Melanocyte of skin (primary cell): ENCODE results near the gene CCDC124.

DNA sequence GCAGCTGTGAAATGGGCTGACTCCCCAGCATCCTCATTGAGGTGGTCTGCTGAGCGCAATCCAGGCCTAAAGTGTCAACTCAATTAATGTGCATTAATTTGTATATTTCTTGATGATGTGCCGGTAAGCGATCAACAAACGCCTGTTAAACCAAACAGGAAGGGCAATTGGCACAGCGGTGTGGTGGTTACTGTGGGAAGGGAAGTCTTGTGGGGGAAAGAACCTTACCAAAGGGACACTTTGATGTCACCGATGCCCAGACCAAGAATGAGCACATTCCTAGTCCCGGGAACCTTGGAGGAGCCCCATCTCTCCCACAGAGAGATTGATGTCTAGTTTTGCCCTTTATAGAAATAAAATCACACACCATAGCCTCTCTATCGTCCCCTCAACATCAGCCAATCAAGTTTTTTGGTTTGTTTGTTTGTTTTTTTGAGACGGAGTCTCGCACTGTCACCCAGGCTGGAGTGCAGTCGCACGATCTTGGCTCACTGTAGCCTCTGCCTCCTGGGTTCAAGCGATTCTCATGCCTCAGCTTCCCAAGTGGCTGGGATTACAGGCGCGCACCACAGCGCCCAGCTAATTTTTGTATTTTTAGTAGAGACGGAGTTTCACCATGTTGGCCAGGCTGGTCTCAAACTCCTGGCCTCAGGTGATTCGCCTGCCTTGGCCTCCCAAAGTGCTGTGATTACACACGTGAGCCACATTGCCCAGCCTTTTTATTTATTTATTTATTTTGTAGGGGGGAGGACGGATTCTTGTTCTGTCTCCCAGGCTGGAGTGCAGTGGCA, 1.4 kb downstream of the JAK3 start:
- CAGE, long polyA plus RNA, 2 experiments: no peak in any of the 2 experiments

DNA sequence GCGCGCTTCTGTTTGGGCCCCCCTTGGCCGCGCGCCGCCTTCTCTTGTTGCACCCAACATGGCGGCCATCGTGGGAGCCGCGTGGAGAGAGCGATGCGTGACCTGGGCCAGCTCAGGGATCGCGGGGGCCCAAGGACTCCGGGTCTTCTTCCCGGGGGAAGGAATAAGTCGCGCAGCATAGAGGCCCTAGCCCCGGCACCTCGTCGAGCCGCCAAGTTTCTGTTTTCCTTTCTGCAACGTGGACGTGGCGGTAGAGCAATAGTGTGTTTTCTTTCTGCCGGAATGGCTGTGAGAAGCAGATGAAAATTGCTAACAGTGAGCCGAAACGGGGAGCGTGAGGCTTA, 327 bp downstream of the RPL18A start:
- CAGE, long polyA plus RNA, 2 experiments: no peak in any of the 2 experiments

- CAGE, long polyA plus RNA, 2 experiments: no peak in any of the 2 experiments
These were observed at the start of gene CCDC124 for GRCh38 chr19:17932793-17933477. Gene CCDC124 (plus strand): TSS chr19:17933015.

- CAGE, long polyA plus RNA, 2 experiments: no peak in any of the 2 experiments
These were observed 16.1 kb downstream of the CCDC124 start for GRCh38 chr19:17948949-17949365.

- CAGE, long polyA plus RNA, 2 experiments: no peak in any of the 2 experiments
These were observed 21.9 kb downstream of the MAST3 start for GRCh38 chr19:18119075-18120220.

DNA sequence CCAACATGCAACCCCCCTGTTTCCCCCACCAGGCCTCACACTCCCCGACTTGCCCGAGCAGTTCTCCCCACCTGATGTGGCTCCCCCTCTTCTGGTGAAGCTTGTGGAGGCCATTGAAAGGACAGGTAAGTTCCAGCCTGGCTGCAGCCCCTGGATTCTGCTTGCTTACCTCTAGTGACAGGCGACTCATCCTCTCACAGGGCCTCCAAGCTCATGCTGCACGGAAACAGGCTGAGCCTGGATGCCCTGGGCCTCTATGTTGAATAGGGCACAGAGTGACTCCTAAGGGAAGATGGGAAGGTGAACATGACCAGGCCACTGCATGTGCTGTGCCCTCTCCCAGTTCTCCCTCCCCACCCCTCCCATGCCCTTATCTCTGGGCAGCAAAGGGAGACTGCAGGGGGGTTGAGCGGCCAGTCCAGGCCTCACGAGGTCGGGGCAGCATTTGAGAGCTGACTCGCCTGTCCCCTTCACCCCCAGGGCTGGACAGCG, 7.5 kb downstream of the PIK3R2 start:
- CAGE, long polyA plus RNA, 2 experiments: no peak in any of the 2 experiments

GRCh38 chr19:18186565-18187222, 6.3 kb upstream of the MPV17L2 start:
- CAGE, long polyA plus RNA, 2 experiments: no peak in any of the 2 experiments

GRCh38 chr19:18204544-18204971, 716 bp upstream of the RAB3A start:
- CAGE, long polyA plus RNA, 2 experiments: no peak in any of the 2 experiments

GRCh38 chr19:18317905-18318861, 4.7 kb downstream of the LSM4 start:
- CAGE, long polyA plus RNA, 2 experiments: no peak in any of the 2 experiments

GRCh38 chr19:18380013-18380778, 5.8 kb upstream of the GDF15 start:
- CAGE, long polyA plus RNA, 2 experiments: no peak in any of the 2 experiments

DNA sequence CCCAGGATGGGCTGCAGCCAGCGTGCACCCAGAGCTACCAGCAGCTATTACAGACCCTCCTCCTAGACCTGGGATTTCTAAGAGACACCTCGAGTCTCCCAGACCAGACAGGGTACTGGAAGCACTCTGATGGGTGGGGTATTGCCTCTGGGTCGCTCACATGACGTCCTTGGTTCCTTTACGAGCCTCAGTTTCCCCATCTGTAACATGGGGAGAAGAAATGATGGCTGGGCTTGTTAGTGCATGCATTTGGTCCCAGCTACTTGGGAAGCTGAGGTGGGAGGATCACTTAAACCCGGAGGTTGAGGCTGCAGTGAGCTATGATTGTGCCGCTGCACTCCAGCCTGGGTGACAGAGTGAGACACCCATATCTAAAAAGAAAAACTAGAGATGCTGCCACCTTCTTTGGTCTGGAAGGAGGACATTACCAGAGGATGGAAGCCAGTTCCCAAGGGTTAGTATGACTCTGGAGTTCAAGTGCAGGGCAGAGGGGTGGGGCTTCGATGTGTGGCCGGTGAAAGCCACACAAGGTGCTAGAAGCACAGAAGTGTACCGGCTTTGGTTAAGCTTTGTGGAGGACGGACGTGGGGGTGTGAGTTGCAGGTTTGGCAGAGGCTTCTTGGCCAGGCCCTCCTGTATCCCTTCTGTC, 5.0 kb upstream of the SSBP4 start:
- CAGE, long polyA plus RNA, 2 experiments: no peak in any of the 2 experiments

DNA sequence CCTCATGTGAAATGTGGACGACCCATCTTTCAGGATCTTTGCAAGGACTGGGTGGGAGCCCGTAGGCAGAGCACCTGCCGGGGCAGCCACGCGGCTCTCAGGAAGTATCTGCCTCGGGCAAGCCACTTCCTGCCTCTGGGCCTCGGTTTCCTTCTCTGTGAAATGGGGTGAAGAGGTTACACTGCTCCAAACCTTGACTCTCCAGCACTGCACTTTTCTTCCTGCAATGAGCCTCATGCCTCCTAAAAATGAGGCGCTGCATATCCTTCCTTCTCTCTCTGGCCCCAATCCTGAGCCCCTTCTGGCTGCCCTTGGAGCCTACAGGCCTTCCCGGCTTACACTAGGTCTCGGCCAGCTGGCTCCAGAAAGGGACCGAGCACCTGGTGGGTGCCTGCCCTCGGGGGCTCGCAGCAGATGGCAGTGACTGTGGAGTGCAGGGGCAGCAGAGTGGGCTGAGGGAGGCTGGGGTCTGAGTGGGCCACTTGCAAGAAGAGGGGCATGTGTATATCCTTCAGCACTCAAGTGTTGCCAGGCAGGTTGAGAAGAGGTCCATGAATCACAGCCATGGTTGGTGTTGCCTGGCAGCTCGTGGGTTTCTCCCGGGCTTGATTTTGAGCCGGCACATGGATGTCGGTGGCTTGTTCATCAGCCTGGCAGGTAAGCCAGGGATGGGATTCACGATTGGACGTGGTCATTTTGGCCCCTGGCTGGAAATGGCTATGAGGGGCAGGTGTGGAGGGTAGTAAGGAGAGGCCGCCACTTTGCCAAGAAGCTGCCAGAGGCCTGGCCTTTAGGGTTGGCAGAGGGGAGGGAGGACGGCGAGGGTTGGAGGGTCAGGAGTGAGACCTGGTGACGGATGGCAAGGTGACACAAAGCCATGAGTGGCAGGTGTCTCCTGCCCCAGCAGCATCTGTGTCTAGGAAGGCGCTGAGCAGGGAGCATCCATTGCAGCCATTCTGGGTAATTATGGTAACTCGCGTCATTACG, 3.7 kb downstream of the SSBP4 start:
- CAGE, long polyA plus RNA, 2 experiments: no peak in any of the 2 experiments

- CAGE, long polyA plus RNA, 2 experiments: no peak in any of the 2 experiments
These were observed 2.4 kb upstream of the ISYNA1 start for GRCh38 chr19:18440291-18440859.

DNA sequence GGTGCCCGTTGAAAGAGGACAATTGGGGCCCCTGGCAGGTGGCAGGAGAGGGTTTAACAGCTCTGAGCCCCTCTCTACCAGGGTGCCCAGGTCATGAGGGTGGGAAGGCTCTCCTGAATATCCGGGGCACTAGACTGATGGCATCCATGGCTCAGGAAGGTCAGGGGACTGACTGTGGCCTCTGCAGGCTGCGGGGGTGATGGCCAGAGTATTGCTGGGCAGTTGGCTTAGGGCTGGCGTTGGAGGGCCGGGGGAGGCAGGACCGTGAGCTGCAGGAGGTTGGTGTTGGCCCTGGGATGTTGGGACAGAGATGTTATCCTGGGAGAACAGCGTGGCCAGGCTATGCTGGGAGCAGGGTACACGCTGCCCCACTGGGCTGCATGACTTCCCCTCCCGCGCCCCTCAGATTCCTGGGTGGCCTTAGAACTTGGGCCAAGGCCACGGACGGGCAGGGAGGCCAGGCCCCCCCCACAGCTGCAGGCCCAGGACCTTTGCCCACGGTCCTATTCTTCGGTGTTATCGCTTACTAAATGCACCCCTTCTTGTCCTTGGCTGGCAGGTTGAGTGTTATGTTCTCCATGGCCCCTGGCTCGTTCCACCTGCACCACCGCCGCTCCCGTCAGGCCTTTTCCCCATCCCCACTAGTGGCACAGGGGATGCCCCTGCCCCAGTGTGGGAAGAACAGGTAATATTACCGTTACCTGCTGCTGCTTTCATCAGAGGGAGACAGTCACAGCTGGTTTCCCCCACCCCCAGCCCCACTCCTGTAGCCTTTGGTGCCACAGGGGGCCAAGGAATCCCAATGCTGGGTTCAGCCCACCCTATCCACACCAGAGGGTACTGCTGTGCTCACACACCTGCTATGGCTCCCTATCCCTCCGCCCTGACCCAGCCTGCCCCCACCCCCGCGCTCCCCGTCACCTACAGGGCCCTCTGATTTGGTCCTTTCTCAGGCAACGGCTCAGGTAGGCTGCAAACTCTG, 3.2 kb upstream of the ISYNA1 start:
- CAGE, long polyA plus RNA, 2 experiments: no peak in any of the 2 experiments

- CAGE, long polyA plus RNA, 2 experiments: no peak in any of the 2 experiments
These were observed 31.3 kb upstream of the ISYNA1 start for GRCh38 chr19:18469188-18469628.

DNA sequence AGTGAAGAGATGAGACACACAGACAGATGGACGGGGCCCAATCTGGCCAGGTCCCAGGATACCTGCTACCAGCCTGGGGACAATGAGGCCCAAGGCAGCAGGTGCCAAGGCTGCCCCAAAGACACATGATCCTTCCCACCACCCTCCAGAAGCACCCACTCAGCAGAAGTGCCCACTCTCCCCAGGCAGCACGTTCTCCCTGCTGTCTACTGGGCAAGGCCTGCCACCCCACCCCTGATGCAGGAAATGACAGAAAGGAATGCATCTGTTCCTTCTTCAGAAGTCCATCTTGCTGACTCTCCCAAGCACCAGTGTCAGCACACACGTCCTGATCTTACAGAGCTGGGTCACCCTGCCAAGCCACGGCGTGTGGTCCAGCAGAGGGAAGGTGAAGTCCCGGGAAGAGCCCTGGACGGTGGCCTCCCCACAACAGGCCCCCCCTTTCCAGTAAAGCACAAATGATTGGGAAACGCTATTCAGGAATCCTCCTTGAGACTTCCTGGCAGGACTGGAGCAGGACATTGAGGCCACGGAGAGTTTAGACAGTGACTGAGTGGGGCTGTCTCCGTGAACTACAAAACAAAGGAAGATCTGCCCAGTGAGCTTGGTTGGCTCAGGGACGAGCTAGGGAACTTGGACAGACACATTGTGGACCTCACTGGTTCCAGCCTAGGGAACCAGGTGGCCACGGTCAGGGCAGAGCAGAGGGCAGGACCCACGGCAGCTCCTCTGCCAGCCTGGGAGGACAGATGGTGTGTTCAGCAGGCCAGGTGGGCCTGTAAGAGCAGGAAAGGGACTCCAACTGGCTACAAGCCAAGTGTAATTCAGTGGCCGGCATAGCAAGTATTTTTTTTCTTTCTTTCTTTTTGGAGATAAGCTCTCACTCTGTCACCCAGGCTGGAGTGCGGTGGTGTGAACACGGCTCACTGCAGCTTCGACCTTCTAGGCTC, 41.8 kb downstream of the ELL start:
- CAGE, long polyA plus RNA, 2 experiments: no peak in any of the 2 experiments

- CAGE, long polyA plus RNA, 2 experiments: no peak in any of the 2 experiments
These were observed 35.0 kb downstream of the ELL start for GRCh38 chr19:18486846-18487235.

DNA sequence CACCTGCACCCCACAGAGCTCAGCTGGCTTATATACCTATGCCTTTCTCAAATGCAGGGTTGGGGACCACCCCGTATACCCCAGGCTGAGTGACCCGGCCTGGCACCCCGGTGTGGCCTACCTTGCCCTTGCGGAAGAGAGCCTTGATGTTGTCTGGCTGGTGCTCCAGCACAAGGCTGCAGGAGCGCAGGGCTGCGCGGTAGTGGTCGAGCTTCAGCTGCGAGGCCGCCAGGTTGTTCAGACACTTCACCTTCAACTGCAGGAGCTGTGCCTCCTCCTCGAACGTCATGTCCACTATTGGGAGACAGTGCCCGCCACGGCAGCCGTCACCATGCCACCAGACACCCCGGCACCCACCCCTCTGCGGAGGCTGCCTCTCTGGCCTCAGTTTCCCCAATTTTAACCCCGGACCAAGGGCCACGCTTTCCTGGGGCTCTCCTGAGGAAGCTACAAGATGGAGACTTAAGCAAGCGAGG, 5.9 kb downstream of the FKBP8 start:
- CAGE, long polyA plus RNA, 2 experiments: no peak in any of the 2 experiments

GRCh38 chr19:18537956-18538671, 5.3 kb downstream of the FKBP8 start:
- CAGE, long polyA plus RNA, 2 experiments: no peak in any of the 2 experiments

DNA sequence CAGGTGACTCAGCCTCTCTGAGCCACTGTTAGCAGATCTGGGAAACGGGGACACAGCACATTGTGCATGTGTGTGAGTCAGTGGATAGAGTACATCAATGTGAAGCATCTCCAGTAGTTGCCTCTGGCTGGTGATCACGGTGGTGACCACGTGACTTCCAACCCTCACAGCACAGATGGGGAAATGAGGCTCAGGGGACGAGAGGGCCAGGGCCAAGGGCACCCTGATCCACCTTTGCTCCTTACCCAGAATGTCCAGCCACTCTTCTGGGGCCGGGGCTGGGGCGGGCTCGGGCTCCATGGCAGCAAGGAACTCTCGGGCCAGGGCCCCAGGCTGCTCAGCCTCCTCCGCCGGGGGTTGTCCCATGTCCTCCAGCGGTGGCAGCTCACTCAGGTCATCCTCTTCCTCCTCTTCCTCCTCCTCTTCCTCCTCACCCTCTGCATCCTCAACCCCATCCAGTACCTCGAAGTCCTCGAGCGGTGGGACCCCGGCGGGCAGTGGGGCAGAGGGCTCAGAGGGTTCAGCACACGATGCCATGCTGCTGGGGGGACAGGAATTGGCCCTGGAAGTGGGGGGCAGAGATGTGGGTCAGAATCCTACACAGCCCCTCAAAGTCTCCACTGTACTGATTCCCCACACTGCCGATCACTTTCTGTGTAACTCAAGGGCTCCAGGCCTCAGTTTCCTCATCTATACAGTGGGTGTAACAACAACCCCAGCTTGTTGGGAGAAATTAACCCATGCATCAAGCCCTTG, 1.8 kb downstream of the FKBP8 start:
- CAGE, long polyA plus RNA, 2 experiments: no peak in any of the 2 experiments